ENCODE measurements around a stretch of chr1.

GRCh38 chr1:193216865-193217415, 30.5 kb upstream of the B3GALT2 start:
- RRBS = no CpG with 5 or more reads among the region's 10 CpGs

GRCh38 chr1:193348295-193348731, 161.9 kb upstream of the B3GALT2 start:
- RRBS = no CpG with 5 or more reads among the region's 2 CpGs

DNA sequence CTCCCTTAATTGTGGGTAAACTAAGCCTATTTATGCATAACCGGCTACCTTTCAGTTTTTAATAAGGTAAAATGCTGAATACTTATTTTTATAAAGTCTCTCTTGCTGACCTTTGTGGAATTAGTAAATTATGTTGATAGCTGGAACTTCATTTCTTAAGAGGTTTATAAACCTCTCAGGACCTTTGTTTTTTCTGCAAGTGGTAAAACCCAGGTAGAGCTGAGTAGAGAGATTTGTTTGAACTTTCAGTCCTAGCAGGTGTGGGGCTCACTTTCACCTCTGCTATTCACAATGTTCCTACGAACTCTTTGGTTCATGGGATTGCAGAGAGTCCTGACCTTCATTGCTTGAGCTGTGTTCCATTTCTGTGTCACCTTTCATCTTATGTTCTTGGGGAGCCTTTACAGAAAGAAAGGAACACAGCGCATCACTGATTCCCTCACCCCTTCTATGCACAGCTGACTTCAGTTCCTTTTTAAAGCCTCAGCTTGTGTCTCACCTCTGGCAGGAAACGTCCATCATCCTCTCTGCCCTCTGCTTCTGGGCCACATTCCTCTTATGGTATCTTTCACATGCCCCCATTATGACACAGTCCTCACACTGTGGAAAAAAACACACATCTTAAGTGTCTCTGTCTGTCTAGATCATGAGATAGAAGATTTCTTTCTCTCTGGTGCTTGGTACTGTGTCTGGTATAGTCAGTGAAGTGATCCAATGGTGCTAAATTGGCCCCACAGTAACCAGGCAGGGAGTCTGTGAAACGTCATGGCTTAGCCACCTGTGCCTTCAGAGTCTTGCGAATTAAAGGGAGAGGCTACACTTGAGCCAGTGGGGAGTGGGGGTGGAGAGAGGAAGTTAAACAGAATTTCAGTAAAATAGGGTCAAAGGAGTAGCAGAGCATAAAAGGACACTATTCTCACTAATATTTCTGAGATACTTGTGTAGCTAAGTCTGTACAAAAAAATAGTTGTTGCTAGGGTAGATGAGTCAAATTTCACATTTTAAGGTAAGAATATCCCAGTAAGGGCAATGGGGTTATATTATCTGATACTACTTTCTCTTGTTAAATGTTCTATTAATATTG, 262.6 kb upstream of the B3GALT2 start:
- RRBS = no CpG with 5 or more reads among the region's 6 CpGs

DNA sequence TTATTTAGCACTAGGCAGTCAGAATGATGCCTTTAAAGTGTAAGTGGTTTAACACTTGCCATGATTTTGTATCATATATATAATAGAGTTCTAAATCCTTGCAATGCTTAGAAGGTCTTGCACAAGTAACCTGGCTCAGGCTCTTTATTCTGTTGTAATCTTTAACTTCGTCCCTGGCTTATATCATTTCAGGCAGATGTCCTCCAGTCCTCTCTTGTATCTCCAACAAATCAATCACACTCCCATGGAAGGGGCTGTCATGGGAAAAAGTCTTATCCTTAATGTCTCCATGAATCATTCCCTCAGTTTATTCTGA, 841.6 kb upstream of the B3GALT2 start:
- RRBS = no CpG with 5 or more reads among the region's 1 CpG

- RRBS = no CpG with 5 or more reads among the region's 5 CpGs
Measured at GRCh38 chr1:196404085-196404585, 204.1 kb downstream of the KCNT2 start.

- RRBS = no CpG with 5 or more reads among the region's 1 CpG
Measured at GRCh38 chr1:196672890-196673194, 21.0 kb downstream of the CFH start.

DNA sequence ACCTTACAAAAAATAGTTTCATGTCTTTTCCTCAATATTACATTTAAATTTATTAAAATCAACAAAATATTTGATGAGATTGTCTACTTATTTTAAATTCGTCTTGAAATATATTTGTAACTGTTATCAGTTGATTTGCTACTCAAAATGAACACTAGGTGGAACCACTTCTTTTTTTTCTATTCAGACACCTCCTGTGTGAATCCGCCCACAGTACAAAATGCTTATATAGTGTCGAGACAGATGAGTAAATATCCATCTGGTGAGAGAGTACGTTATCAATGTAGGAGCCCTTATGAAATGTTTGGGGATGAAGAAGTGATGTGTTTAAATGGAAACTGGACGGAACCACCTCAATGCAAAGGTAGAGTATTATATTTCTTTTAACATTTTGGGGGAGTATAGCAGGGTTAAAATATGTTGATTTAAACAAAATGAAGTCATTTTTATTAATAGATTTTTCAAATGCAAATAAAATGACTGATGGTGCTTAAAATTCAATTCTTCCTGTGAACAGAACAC, 31.3 kb upstream of the CFHR3 start:
- RRBS = no CpG with 5 or more reads among the region's 5 CpGs

- RRBS = no CpG with 5 or more reads among the region's 3 CpGs
Measured at GRCh38 chr1:196775697-196776105, 1.1 kb downstream of the CFHR3 start.

- RRBS = no CpG with 5 or more reads among the region's 3 CpGs
Measured at GRCh38 chr1:196889770-196890227, 1.9 kb downstream of the CFHR4 start.

DNA sequence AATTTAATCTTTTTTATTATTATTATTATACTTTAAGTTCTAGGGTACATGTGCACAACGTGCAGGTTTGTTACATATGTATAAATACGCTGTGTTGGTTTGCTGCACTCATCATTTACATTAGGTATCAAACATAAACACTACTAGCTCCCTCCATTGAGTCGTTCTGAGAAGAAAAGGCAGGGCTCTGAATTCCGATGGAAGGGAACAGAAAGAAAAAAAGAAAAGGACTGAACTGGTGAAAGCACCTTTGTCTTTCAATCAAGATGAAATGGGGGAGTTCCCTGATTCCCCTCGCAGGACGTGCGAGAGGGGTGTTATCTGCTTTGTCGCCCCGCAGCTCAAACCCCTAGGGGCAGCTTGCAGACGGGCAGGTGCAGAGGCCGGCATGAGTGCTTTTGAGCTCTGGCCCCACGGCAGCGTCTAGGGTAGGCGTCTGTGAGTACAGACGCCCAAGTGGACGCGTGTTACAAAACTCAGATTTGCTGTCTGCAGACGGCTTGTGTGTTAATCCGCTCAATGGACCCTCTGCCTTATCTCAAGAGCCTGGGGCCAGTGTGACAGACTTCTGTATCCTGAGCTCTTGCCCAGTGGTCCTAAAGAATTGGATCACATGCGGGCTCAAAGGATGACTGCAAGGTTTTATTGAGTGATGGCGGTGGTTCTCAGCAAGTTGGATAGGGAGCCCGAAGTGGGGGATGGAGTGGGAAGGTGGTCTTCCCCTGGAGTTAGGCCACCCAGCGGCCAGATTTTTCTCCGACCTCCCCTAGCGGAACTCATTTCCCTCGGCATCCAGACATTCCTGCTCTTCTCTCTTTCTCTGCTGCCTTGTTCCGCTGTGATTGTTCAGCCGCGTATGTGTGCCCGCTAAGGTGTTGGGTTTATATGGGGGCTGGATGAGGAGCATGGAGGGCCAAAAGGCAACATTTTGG, 9.3 kb downstream of the CFHR4 start:
- RRBS = no CpG with 5 or more reads among the region's 30 CpGs

DNA sequence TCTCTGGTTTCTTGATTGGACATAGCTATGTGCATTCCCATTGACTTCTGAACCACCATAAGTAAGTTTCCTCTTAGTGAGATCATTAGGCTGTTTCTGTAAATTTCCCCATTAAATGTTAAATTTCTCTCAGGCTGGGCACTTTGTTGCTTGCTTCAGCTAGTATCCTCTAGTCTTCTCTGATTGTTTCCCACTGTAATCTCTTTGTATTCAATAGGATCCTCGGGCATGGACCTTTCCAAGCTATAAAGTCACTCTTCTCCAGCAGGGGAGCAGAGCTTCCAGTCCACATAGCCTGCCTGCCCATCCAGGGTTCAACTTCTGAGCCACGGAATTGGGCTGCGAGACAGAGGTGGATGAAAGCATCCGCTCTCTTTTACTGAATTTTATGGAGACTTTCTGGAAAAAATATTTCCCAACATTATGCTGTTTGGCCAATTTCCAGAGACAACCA, 1.2 kb upstream of the CFHR5 start:
- RRBS = no CpG with 5 or more reads among the region's 4 CpGs

DNA sequence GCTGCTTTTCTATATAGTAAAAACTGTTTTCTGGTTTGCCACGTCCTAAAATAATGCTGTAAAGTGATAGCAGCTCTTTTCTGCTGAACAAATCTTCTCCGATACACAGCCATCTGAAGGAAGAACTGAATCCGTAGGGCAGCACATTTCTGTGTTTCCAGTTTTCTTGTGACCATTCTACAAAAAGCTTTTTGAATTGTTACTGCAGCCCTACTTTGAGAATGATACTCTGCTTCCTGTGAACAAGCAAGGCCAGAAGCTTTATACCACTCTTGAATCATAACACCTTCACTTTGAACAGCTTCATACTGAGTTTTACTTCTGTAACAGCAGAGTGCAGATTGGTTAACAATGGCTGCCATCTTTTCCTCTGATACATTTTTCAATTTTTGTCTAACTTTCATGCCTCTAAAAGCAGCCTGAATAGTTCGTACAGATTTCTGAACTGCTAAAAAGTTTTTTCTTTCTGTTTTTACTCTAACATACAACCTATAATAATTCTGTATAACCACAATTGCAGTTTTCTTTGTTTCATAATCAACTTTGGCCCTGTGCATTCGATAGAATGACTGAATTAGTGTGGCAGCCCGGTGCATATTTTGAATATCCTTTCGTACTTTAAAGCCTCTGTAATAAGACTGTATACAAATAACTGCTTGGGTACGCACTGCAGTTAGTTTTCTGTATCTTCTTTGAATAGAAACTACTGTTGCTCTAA, 33.7 kb upstream of the F13B start:
- RRBS = no CpG with 5 or more reads among the region's 8 CpGs

- RRBS = no CpG with 5 or more reads among the region's 7 CpGs
Measured at GRCh38 chr1:197142155-197142935, 4.1 kb downstream of the ASPM start.

DNA sequence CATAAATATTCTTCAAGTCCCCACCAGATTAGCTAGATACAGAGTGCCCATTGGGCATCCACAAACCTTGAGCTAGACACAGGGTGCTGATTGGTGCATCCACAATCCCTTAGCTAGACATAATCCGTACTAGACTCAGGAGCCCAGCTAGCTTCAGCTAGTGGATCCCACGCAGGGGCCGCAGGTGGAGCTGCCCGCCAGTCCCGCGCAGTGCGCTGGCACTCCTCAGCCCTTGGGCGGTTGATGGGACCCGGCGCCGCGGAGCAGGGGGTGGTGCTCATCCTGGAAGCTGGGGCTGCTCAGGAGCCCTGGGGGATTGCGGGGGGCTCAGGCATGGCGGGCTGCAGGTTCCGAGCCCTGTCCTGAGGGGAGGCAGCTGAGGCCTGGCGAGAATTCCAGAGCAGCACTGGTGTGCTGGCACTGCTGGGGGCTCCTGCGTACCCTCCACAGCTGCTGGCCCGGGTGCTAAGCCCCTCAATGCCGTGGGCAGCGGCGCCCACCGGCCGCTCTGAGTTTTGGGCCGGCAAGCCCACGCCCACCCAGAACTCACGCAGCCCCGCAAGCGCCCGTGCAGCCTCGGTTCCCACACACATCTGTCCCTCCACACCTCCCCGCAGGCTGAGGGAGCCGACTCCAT, 87.2 kb downstream of the CRB1 start:
- RRBS = 92% methylated on average over 5 of the region's 32 CpGs

- RRBS = no CpG with 5 or more reads among the region's 7 CpGs
Measured at GRCh38 chr1:197733369-197734090, 41.8 kb downstream of the DENND1B start.

- RRBS = 1% methylated on average over 32 of the region's 47 CpGs
Measured at GRCh38 chr1:197774481-197775099, 690 bp downstream of the DENND1B start.

DNA sequence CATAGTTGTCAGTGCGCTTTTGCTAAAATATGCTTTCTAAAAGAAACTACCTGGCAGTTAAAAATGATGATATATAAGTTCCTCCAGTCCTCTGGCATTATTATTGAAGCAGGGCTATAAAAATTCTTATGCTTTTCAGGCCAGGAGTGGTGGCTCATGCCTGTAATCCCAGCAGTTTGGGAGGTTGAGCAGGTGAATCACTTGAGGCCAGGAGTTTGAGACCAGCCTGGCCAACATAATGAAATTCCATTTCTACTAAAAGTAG, 80.5 kb upstream of the NEK7 start:
- RRBS = no CpG with 5 or more reads among the region's 1 CpG

GRCh38 chr1:198154983-198155480, 1.8 kb upstream of the NEK7 start:
- RRBS = no CpG with 5 or more reads among the region's 2 CpGs